Psoas muscle (tissue), 2 donors: ENCODE data around the genes CCDC34 and LIN7C.

GRCh38 chr11:27362495-27363768 is at the start of gene CCDC34:
CCDC34 (minus strand) TSS chr11:27363215.
- PRO-cap, 2 experiments = peak in 1 of 2 experiments; most common plus-strand start chr11:27363301 (in 1); most common minus-strand start chr11:27363186 (in 1)

- PRO-cap, 2 experiments = no peak in any of the 2 experiments
These were observed 11.2 kb upstream of the CCDC34 start for GRCh38 chr11:27374065-27374803.

GRCh38 chr11:27396684-27397116 is 33.7 kb upstream of the CCDC34 start:
- PRO-cap, 2 experiments = no peak in any of the 2 experiments

GRCh38 chr11:27468959-27469507 is 3.6 kb downstream of the LGR4 start:
- PRO-cap, 2 experiments = no peak in any of the 2 experiments

GRCh38 chr11:27506014-27506933 is at the start of gene LIN7C:
LIN7C (minus strand) TSS chr11:27506769.
- PRO-cap, 2 experiments = peak in 2 of 2 experiments; most common plus-strand start chr11:27506875 (in 2); most common minus-strand start chr11:27506767 (in 2)

DNA sequence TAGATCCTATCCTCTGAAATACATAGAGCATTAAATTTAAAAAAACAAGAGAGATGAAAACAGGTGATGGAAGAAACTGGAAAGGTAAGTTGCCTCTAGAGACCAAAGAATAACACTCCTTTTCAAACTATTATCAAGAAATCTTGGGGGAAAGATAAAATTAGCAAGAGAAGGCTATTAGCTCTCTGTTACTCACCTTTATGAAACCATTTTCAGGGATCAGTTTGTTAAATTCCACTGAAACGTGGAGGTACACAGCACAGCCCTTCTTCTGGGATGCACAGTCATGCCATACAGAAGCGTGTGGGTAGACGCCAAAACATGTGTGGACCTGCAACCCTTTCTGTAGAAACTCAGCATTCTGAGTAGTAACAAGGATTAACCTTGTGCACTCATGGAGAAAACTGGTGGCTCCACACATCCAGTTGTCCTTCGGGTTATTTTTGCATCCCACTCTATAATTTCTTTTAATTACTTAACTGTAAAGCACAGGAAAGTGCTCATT is 26.3 kb downstream of the BDNF start:
- PRO-cap, 2 experiments = no peak in any of the 2 experiments

- PRO-cap, 2 experiments = no peak in any of the 2 experiments
These were observed 12.2 kb downstream of the BDNF start for GRCh38 chr11:27687972-27688600.

DNA sequence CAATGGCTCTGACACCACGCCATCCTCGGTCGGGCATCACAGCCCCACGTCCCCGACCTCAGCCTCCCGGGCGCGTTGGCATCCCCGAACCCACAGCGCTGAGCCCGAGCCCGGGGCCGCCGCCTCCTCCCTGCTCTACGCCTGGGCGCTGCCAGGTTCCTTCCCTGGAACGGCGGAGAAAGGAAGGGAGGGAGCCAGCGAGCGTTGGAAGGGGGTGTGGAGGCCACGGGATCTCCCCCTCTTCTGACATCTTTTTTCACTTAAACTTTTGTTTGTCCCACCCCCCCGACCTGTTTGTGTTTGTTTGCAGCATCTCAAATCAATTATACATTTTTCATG is 1.6 kb downstream of the MPPED2 start:
- PRO-cap, 2 experiments = no peak in any of the 2 experiments

DNA sequence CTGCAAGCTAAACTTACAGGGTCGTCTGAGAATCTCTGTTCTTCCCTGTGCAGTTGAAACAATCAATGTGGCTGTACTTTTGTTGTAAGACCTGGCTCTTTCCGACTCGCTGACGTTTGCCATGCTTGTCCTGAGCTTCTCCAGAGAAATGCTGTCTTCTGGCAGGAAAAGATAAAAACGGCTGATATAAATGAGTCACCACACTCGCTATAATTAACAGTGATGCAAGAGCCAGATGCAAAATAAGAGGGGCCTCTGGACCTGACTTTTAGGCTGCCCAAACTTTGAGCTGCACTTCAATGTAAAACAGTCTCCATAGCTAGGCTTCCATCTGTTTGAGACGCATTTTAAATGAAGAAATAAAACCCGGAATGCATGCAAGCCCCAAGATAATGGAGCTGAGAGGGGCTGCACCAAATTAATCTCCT is 48.5 kb downstream of the WT1 start:
- PRO-cap, 2 experiments = no peak in any of the 2 experiments

DNA sequence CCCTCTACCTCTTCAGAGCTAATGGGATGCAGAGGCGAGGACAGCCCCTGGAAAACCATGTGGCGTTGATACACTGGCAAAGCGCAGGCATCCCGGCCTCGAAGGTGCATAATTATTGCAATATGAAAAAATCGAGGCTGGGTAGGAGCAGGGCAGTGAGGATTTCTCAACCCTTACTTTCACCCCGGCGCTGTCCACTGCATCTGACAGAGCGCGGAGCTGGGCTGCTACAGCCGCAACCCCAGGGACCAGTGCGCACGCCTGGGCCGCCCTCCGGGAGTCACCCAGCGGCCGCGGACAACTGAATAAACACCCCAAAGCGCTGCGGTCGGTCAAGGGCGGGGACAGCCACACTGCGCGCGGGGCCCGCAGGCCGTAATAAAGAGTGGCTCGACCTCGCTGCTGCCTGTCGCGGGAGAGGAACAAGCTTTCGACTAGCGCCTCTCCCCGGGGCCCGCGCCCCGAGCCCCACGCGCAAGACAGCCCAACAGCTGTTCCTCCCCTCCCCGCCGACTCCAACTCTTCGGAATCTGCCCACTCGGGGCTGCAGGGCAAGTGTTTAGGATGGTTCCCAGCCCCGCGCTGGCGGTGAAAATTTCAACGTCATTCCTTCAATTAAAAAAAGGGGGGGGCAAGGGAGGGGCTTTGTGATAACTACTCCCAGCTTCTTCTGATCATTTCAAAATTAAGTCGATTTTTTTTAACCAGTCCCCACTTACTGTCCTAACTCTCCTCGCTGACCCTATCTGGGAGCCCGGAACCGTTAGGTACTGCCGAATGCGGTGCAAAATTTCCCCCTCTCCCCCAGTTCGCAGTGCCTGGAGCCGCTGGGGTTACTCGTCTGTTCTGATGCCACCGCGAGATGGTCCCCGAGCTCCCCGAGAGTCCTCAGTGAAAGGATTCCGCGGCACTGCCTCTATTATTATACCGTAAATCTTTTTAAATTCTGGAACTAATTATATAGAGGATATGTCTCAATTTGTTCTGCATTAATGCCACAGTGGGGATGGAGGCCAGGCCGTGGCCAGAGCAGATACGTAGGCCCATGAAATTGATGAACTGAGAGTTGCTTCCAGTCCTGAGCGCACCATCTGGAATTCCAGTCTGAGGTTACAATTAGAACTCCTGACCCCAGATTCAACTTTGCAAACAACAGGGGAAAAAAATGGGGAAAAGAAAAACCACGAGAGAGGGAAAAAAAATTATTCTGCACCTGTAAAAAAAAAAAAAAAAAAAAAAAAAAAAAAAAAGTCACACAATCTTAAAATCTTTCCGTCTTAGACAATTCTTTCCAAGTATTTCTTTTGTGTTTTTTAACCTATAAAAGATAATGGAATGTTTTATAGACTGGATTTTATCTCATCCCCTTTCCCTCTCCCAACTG is 4.0 kb upstream of the WT1 start:
- PRO-cap, 2 experiments = no peak in any of the 2 experiments

- PRO-cap, 2 experiments = no peak in any of the 2 experiments
These were observed 16.5 kb upstream of the WT1 start for GRCh38 chr11:32451757-32452375.

- PRO-cap, 2 experiments = peak in 1 of 2 experiments; most common plus-strand start chr11:32892591 (in 1); most common minus-strand start chr11:32892556 (in 1)
These were observed 432 bp upstream of the QSER1 start for GRCh38 chr11:32892118-32892639.

GRCh38 chr11:33358426-33358741 is 17.5 kb upstream of the KIAA1549L start:
- PRO-cap, 2 experiments = no peak in any of the 2 experiments

DNA sequence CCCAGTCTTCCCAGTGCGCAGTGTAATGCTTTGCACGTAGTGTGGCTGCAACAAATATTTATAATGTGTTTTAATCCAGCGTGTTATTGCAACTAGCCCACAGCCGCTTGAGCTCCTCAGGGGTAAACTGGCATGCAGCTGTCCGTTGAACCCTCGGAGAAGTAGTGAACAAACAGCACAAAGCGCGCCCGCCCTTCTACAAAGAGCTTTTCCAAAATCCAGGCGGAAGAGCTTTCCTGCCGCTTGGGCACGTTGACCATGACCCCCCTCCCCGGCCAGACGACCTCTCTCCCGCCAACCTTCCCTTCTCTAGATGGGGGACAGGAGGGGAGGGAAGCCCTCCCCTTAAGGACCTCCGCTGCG is 336 bp upstream of the KIAA1549L start:
- PRO-cap, 2 experiments = no peak in any of the 2 experiments

DNA sequence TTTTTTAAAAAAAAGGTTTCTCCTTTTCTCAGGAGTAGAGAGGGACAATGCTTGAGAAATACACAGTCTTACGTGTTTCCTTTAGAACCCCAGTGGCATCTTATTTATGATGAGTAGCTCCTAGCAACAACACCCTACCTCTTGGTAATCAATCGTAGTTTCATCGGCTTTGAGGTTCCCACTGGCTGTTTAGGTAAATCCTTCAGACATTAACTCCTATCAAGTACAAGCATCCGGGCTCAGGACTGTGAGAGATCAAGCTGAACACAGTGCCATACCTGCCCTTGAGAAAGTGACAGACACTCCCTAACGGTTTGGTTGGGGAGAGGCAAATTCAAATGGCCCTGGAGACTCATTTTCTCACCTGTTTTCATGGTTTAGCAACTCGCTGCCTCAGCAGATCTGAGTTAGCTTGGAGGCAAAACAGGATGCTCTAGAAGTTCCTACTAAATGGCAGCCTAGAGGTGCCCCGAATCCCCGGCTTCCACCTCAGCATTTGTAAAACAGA is 3.5 kb upstream of the FBXO3 start:
- PRO-cap, 2 experiments = no peak in any of the 2 experiments

DNA sequence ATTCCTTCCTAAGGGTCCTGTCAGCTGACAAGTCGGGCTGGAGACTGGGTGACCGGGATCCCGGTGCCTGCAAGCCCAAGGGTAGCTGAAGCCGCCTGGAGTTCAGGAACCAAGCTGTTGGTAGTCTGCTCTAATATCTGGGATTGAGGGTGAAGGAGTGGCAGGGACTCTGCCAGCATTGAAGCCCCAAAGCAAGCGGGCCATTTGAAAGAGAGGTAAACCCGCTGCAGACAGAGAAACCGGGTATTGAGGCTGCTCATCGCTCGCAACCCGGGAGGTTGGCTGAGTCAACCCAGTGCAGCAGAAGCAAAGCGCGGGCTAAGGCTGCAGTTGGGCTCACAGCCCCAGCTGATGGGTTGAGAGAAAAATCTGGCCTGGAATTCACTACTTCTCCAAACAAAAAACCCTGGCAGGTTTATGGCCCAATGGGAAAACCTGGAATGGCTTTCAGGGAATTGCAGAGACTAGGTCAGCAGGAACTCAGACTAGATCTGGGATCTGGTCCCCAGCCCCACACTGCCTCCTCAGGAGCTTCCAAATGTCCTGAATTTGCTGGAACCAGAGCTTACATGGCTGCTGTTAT is 28.2 kb upstream of the FBXO3 start:
- PRO-cap, 2 experiments = no peak in any of the 2 experiments

- PRO-cap, 2 experiments = peak in 2 of 2 experiments; most common plus-strand start chr11:33869715 (in 2); most common minus-strand start chr11:33869546 (in 2)
These were observed 22.3 kb downstream of the LMO2 start for GRCh38 chr11:33869322-33870325.

GRCh38 chr11:34050252-34050872 is 1.2 kb upstream of the CAPRIN1 start:
- PRO-cap, 2 experiments = no peak in any of the 2 experiments

DNA sequence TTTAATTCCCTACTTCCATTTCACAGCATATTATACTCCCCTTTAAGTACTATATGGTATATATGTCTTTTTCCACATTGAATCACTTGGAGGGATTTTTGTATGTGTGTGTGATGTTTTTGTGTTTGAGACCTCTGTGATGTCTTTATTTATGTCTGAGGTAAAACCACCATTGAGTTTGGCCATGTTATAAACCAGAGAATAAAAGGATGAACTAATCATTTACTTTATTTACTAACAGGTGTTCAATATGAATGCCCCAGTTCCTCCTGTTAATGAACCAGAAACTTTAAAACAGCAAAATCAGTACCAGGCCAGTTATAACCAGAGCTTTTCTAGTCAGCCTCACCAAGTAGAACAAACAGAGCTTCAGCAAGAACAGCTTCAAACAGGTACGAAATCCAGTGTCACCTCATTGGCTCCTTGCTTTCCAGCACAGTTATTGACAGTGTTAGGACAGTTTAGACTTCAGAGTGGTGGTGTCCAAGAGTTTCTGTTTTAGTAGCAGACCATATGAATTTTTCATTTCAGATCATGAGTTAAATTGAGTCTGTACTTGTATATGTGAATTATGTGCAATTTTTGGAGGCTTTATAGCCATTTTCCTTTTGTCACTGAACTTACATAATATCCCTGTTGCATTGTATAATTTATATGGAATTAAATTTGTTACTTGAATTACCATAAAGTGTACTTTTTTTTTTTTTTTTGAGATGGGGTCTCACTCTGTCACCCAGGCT is 13.6 kb upstream of the NAT10 start:
- PRO-cap, 2 experiments = no peak in any of the 2 experiments

GRCh38 chr11:34141539-34142099 is 36.2 kb downstream of the NAT10 start:
- PRO-cap, 2 experiments = no peak in any of the 2 experiments